Mammary microvascular endothelial cell (primary cell): ENCODE measurements around the genes SYNE4, ZNF850, ZNF420, ZFP30 and DPF1.

DNA sequence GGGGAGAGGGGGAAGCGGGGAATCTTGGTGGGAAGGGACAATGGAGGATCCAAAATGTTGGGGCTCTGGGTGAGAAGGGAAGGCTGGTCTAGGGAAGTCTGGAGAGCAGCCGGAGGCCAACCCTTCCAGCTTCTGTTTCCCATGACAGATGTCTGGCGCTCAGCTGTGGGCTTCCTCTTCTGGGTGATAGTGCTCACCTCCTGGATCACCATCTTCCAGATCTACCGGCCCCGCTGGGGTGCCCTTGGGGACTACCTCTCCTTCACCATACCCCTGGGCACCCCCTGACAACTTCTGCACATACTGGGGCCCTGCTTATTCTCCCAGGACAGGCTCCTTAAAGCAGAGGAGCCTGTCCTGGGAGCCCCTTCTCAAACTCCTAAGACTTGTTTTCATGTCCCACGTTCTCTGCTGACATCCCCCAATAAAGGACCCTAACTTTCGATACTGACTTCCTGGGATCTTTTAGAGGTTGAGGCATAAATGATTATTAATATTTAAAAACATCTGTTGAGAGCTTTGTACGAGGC is 1.2 kb downstream of the PSENEN start:
- RAMPAGE, long total RNA = no peak

- RAMPAGE, long total RNA = no peak
These were observed 2.4 kb downstream of the HSPB6 start for GRCh38 chr19:35754383-35754924.

DNA sequence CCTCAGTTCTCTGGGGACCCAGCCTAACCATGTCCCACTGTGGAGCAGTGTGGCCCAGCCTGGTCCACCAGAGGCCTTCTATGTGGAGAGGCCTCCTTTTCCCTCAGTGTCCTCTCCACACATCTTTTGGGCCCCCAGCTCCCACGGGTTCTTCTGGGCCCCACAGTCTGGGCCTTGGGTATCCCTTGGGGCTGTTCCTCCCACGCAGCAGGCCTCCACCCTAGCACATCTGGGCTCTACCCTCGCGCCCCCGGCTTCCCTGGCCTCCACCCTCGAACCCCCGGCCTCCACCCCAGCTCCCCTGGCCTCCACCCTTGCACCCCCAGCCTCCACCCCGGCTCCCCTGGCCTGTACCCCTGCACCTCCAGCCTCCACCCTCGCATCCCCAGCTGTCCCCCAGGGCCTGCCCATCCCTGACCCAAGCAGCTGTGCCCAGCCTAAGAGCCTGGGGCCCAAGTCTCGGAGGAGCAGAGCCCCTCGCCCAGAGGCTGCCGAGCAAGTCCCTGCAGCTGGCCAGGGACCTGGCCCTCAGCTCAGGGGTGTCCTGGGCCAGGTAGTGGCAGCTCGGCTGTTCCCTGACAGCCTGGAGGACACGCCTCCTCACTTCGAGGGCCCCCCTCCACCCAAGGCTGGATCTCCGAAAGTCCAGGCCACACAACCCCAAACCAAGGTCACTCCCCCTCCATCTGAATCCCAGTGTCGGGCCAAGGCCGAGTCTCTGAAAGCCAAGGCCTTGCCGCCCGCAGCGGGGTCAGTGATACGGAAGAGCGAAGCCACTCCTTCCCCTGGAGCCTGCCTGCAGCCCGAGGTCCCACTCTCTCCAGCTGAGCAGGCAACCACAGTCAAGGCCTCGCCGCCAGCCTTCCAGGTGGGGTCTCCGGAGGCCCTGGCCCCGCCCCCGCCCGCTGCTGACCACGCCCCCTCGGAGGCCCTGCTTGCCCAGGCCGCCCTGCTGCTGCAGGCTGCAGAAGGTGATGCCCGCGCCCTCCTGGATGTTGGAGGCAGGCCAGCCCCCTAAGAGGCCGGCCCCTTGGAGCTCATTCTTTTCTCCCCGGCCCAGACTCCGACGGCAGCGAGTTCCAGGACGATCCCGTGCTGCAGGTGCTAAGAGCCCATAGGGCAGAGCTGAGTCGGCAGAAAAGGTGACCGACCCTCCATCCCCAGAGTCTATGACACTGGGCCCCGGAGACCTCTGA is 7.9 kb upstream of the ARHGAP33 start:
- RAMPAGE, long total RNA = no peak

DNA sequence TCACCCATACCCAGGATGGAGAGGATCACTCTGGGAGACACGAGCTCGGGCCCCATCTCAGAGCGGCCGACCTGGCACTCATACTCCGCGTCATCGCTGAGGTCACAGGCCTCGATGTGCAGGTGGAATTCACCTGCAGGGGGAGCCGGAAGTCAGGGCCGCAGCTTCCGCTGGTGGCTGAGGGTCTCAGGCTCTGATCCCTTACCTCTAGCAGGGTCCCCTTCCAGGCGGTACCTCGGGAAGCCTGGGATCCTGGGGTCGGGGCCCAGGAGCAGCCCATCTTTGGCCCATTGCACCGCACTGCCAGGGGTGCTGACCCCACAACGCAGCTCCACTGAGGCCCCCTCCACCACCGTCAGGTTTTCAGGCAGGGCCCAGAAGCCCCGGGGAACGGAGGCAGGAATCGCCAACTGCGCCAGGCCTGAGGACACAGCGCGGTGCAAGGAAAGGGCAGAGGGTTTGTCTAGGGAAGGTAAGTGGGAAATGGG is 1.0 kb downstream of the NPHS1 start:
- RAMPAGE, long total RNA = no peak

- RAMPAGE, long total RNA = no peak
These were observed 2.0 kb upstream of the KIRREL2 start for GRCh38 chr19:35854642-35855226.

GRCh38 chr19:36008206-36009067 is at the start of gene SYNE4:
TSS of gene SYNE4 (minus strand) at chr19:36008813.
- RAMPAGE, long total RNA = no peak

- RAMPAGE, long total RNA = no peak
These were observed 10.1 kb downstream of the TBCB start for GRCh38 chr19:36125198-36125974.

GRCh38 chr19:36136878-36137516 is 2.9 kb upstream of the CAPNS1 start:
- RAMPAGE, long total RNA = no peak

- RAMPAGE, long total RNA = no peak
These were observed 659 bp downstream of the ZNF146 start for GRCh38 chr19:36215606-36215923.

GRCh38 chr19:36271683-36272269 is 56.9 kb downstream of the ZNF146 start:
- RAMPAGE, long total RNA = no peak

DNA sequence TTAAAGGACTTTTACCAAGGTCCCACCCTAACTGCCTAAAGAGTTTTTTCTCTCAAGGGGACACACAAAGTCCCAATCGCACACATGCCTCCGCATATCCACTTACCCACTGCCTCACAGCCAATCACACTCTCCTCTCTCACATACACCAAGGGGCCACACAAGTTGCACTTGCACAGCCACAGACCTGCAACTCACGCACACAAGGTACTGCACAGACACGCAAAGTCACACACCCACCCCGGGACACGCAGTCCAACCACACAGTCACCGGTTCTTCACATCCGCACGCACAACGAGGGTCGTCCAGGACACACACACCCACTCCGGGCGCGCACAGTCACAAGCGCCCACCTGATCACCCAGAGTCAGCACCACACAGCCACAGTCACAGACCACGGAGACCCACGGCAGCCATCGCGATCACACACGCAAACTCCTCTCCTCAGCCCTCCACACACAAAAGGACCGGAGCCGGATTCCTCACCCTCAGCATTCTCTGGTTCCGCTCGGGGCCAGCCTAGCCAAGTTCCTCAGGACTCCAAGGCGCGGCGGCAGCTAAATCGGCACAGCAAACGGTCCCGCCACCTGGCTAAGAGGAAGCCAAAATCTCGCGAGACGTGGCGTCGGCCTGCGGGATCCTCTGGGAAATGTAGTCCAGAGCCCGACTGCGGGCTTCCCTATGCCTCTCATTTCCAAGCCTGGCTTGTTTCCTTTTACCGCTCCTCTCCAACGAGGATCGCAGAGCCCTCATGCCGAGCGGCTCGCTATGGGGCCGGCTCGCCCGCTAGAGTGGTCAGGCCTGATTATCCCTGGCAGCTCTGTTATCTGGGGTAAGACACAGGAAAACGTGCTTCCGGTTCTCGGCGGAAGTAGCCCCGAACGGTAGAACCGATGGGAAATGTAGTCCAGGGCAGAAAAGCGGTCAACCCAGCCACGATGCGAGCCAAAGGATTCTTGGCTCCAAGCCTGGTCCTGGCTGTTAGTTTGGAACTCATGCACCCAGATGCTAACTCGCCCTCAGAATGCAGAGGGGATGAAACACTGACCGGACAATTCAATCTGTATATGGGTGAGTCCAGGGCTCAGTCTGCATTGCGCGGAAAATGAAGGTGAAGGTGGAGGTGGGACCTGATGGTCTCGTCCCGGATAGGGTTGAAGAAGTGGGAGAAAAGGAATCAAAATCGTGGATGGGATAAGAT is at the start of gene ZNF850:
TSS of gene ZNF850 (minus strand) at position 570 of the 1,202 bp plus-strand sequence.
- RAMPAGE, long total RNA = start-site peak on the minus strand centred at position 575 of the sequence, 77 bp wide, 97 and 38 reads in 2 replicates

- RAMPAGE, long total RNA = no peak
These were observed 1.1 kb downstream of the ZNF790 start for GRCh38 chr19:36836946-36837670.

DNA sequence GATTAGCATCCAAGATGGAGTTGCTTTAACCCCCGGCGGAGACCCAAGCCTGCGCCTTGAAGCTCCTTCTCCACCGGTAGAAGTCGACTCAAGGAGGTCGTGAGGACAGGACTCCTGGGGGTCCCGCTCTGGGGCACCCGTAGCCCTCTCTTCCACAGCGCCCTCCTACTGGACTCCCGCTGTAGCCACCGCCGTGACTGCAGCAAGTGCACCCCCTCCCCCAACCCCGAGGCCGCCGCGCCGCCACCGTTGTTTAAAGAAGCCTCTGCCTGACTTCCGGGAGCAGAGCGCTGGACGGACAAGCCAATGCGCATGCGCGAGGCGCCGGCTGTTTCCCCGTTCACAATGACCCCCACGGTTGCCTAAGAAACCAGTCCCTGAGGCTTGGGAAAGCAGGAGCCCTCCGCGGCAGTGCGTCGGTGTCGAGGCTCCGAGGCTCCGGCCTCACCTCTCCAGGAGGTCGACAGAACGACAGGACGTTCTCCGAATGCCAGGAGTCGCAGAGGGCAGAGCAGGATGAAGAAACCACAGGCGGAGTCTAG is 70.7 kb upstream of the ZNF420 start:
- RAMPAGE, long total RNA = no peak

- RAMPAGE, long total RNA = start-site peak on the plus strand at chr19:37078440-37078460, 63 and 41 reads in 2 replicates
These were observed at the start of gene ZNF420 for GRCh38 chr19:37077520-37078721. TSS of gene ZNF420 (plus strand) at chr19:37078433.

DNA sequence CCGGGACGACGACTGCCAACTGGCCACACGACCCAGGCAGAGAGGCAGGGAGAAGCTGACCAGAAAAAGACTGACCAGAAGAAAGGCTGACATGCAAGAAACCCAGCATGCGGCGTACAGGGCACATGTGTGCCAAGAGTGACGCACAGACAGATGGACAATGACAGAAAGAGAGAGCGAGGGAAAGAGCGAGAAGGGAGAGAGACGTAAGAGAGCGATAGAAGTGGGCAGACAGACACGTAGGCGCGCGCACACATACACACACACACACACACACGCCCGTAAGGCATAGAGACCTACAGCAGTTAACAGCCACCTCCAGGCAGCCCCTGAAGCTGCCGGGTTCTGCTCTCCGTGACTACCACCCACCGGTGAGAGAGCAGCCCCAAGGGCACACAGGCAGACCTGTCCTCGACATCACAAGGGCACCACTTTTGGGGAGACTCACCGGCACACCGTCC is 30.8 kb upstream of the ZNF875 start:
- RAMPAGE, long total RNA = no peak

DNA sequence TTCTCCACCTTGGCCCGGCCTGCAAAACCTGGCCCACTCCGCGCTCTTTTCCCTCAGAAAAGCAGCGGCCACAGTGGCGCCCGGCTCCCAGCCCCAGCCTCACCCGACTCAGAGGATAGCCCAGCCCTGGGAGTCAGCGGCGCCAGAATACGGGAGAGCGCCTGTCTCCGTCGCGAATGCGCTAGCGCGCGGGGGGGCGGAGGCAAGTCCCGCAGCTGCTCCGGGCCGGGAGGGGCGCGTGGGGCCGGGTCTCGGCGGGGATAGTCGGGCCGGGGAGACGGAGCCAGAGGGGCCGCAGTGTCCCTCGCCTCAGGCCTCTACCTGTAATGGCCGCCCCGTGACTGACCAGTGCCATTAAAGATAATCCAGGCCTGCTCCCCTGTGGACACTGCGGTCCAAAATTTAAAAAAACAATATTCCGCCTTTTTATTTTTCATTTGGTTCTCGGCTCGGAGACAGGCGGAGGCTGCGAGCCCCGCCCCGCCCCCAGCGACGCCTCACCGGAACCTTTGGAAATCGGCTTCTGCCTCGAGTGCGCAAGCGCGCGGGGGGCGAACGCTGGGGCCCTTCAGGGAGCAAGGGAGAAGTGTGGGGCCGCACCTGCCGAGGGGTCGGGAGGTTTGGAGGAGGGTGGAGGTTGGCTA is at the start of gene ZFP30:
TSS of gene ZFP30 (minus strand) at position 149 of the 644 bp plus-strand sequence.
- RAMPAGE, long total RNA = no peak

DNA sequence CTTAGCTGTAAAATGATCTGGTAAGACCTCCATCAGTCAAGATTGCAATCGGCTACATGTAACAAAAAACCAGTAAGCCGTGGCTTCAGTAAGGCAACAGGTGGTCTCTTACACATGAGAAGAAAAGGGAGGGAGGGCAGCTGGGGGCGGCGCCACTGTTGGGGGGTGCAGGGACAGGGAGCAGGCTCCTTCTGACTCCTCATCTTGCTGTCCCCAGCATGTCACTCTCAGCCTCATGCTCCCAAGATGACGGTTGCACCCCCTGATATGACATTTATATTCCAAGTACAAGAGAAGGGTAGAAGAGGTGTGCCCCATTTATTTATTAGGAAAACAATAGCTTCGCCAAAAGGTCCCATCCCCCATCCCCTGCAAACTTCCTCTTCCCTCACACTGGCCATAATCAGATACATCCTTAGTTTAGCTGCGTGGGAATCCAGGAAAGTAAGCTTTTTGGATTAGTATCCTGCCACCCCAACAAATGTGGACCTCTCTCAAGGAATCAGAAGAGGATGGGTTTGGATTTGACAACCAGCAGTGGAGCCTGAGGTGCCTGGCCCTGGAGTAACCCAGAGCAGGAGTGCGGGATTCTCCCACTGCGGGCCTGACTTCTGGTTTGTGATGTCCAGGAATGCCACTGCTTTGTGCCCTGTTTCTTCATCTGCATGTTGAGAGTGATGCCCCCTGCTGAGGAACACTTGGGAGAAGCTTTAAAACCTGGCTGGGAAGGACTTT is 148.3 kb downstream of the SIPA1L3 start:
- RAMPAGE, long total RNA = no peak

- RAMPAGE, long total RNA = no peak
These were observed 153.0 kb downstream of the SIPA1L3 start for GRCh38 chr19:38059950-38060381.

GRCh38 chr19:38223642-38224688 is at the start of gene DPF1:
TSS of gene DPF1 (minus strand) at chr19:38224222.
- RAMPAGE, long total RNA = start-site peak on the minus strand at chr19:38224152-38224200, 73 and 36 reads in 2 replicates

DNA sequence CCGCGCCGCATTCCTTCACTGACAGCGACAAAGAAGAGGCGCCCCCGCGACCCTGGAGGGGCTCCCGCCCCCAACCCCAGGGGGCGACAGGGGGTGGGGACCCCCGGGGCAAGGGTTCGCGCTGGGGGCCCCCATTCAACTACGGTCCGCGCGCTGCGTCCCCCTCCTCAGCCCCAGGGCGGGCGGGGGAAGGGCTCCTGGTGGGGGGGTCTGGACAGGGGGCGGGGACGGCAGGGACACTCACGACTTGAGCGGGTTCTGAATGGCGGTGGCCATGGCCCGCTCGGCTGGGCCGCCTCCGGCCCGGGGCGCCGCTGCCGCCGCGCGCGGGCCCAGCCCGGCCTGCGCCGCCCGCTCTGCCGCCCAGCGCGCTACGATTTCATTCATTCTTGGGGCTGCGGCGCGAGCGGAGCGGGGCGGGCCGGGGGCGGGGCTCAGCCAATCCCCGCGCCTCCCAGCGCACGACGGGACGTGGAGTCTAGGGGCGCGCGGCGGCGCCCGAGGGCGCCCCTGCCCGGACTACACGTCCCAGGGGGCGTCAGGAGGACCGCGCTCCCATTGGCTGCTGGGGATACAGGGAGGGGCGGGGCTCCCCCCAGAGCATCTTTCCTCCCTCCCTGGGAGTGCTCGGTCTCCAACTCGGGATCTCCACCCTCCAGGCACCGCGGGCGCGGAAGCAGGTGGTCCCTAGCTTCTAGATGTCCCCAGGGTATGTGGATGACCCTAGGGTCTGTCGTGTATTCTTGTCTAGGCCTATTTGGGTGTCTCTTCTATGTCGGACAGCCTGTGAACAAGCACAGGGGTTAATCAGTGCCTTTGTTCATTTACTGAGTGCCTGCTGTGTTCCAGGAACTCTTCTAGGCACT is 5.5 kb upstream of the DPF1 start:
- RAMPAGE, long total RNA = no peak